Mesenchymal stem cell of the bone marrow (primary cell): ENCODE data around the gene SLC5A8.

DNA sequence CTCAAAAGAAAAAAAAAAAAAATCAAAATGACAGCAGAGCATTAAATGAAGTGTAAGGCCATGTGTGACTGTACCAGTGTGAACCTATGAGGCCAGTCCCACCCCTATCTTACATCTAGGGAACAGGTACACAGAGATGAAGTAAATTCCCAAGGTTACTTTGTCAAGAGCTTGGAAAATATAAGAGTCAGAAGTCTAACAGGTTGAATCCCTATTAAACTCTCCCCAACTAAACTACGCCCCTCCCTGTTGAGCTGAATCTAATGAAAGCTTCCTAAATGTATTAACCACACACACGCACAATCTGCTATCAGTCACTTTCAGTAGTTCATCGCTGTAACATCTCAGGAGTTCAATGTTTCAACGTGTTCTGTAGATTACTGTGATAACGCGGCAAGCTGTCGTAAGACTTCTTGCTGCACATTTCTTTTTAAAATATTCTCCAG lies 745 bp upstream of the SLC25A3 start:
- CAGE, long polyA plus RNA: no peak

- CAGE, long polyA plus RNA: no peak
Observed at GRCh38 chr12:100201519-100202182, 1.0 kb downstream of the ACTR6 start.

- CAGE, long polyA plus RNA: no peak
Observed at GRCh38 chr12:100503158-100503733, 29.6 kb downstream of the NR1H4 start.

DNA sequence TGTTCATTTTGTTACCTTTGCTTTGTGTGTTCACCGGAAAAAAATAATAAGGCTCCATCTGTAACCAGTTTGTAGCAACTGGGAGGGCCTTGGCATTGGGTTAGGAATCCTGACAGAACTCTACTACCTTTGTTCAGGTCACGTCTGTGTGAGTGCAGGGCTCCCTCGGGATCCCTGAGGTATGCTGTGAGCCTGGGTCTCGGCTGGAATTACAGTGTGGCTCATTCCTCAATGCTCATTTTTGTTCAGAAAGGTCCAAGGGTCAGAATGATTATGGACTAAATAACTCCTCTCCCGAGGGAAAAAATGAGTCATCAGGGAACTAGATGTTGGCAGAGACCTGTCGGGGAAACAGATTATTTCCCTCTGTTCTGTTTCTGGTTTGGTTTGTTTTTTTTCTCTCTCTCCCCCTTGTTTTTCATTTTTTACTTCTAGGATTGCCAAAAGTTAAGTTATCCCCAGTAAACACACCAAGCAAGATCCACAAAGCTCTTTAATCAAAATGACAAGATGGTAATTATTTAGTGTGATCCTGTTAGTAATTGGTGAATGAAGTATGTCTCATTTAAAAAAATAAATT lies 157.9 kb downstream of the SLC5A8 start:
- CAGE, long polyA plus RNA: no peak

DNA sequence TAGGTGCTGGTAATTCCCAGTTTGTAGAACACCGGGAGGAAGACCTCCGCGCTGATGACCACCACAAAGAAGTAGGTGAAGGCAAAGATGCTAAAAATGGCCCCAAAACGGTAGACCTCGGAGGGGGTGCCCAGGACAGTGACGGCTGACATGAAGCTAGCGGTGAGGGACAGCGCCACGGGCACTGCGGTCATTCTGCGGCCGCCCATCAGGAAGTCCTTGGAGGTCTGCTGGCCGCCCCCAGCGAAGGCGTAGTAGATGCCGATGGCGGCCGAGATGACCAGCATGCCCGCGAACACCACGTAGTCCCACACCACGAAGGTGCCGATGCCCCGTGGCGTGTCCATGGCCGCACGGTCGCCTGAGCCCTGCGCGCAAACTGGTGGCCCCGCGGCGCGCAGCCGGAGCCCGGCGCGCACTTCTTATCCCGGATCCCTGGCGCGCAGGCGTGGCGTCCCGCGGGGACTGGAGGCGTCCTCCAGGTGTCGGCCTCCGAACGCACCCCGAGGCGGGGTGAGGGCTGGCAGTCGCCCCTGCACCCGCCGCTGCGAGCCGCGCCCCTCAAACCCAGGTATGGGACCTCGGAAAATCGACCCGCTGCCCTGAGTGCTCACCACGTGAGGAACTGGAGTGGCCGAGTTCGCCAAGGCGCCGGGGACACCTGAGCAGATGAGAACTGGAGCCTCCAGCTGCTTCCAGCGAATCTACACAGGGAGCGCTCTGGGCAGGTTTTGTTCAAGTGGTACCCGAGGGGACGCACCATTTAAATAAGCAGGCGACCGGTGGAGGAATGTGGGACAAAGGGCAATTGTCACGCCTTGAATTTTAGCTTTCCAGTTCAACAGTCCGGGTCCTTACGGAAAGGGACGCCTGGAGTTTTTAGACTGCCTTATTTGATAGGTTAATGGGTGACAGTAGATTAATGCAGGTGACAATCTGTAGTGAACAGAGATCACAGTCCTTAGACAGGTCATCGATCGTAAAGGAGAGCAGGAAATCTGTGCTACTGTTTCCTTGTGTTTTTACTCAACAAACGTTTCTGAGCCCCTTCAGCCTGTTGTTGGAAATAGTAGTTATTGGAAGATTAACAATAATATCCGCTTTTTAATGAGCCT lies at the start of gene SLC5A8:
SLC5A8 (minus strand) TSS at position 737 of the 1,115 bp plus-strand sequence.
- CAGE, long polyA plus RNA: no peak

- CAGE, long polyA plus RNA: no peak
Observed at GRCh38 chr12:101567695-101568614, 26.8 kb upstream of the MYBPC1 start.

- CAGE, long polyA plus RNA: no peak
Observed at GRCh38 chr12:101642173-101642863, 47.5 kb downstream of the MYBPC1 start.

DNA sequence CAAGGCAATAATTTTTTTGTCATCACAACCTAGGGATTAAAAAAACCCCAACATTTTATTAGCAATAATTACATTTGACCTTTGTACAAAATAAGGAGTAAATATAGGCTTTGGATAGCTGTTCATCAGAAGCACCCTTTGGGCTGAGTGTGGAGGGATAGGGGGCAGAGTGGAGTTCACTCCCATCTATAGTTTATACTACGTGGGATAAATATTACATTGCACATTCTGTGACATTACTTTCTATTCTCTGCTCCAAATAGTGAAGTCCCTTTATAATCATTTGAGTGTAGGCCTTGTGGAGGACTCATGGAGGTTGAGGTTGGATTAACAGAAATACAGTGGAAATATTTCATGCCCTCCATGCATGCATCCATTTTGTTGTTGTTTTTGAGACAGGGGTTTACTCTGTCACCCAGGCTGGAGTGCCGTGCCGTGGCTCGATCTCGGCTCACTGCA lies 1.3 kb downstream of the CHPT1 start:
- CAGE, long polyA plus RNA: no peak

DNA sequence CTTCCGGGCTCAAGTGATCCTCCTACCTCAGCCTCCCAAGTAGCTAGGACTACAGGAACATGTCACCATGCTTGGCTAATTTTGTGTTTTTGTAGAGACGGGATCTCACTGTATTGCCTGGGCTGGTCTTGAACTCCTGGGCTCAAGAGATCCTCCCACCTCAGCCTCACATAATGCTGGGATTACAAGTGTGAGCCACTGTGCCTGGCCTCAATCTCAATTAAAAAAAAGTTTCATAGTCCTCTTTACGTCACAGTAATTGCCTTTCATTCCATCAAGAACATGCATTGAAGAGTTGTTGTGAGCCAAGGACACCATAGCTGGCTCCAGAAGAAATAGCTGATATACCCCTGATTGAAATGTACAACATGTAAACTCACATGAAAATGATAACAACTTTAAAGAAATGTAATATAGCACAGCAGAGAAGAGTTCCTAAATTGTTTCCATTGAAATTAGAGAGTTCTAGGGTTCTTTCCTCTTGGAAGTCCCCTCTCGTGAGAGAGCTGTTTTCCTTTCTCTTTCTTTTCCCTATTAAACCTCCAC lies 11.6 kb downstream of the DRAM1 start:
- CAGE, long polyA plus RNA: no peak

- CAGE, long polyA plus RNA: no peak
Observed at GRCh38 chr12:102313092-102313590, 115.5 kb upstream of the PMCH start.

GRCh38 chr12:102413248-102413983 lies 66.9 kb downstream of the IGF1 start:
- CAGE, long polyA plus RNA: no peak

- CAGE, long polyA plus RNA: no peak
Observed at GRCh38 chr12:102911087-102911236, 6.1 kb downstream of the PAH start.

DNA sequence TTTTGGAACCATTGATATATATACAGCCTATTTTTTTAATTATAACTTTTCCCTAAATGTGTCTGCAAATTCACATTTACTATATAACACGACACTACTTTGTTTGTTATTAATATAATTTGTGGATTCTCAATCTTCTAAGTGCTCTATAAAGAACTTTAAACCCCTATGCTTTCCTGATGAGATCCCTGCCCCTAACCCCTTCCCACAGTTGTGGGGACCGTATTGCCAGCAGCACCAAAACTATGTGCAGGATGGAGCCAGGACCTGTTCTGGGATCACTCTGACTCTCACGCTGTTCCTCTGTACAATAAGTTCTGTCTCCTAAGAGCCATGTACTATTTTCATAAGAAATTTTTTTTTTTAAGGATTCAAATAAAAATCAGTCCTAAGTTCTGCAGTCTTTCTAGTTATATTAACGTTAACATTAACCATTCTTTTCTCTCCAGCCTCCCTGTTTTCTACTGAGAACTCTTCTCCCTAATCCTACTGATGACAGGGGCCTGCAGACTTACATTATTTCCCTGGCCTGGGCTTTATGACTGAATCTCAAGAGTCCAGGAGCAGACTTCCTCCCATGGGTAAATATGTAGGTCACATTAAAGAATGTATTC lies 1.1 kb downstream of the PAH start:
- CAGE, long polyA plus RNA: no peak

GRCh38 chr12:102921370-102921709 lies 4.3 kb upstream of the PAH start:
- CAGE, long polyA plus RNA: no peak

DNA sequence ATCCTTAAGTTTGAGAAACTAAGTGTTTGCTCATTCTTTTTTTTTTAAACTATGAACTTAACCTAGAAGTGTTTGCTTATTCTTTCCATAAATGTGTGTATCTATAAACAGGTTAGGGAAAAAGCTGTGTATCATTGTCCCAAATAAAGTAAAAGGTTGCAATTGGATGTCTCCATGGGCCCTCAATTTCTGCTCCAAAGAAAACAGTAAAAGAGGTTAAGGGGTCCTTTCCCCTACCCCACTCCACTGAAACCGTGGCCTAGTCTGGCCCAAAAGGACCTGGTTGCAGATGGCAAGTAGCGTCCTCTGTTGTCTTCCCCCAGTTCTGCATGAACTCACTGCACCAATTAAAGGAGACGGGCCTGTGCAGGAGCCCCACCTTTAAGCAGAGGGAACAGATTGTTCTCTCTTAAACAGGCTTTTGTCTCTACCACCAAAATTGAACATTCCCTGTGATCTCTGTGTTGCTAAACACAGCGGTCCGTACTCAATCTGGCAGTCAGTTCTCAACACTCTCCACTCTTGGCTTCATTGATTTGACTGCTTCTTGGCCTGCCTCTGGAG lies 7.7 kb upstream of the NT5DC3 start:
- CAGE, long polyA plus RNA: no peak

DNA sequence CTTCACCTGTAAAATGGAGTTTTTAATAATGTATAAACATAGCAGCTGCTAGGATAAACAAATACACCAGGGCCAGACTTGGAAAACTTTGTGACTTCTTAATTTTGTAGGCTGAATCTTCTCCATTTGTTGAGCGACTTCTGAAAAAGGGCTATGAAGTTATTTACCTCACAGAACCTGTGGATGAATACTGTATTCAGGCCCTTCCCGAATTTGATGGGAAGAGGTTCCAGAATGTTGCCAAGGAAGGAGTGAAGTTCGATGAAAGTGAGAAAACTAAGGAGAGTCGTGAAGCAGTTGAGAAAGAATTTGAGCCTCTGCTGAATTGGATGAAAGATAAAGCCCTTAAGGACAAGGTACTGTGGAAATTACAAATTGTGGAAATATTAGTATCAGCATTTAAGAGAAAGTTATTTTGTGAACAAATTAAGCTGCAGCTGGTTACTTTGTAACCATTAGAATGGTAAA lies 12.8 kb downstream of the HSP90B1 start:
- CAGE, long polyA plus RNA: no peak

GRCh38 chr12:104124766-104125394 lies 13.1 kb downstream of the NFYB start:
- CAGE, long polyA plus RNA: no peak

DNA sequence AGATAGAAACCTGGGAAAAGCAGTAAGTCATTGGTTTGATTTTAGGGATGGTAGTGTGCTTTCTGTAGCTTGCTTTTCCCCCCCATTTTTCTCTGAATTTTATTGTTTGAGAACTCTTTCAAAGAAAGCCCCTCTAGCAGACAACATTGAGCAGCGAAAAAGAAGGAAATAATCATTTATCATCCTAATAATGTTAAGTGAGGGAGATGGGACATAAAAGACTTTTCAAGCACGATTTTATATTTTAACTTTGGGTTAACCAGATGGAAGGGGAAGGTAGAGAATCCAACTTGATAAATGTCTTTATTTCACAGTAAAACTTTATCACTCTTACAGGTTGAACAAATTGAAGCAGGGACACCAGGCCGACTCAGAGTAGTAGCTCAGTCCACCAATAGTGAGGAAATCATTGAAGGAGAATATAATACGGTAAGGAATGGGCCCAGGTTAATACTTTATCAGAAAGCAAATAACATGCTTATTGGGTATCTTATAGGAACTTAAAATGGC lies 21.5 kb downstream of the EID3 start:
- CAGE, long polyA plus RNA: no peak

GRCh38 chr12:104459416-104459713 lies 2.6 kb downstream of the CHST11 start:
- CAGE, long polyA plus RNA: no peak

DNA sequence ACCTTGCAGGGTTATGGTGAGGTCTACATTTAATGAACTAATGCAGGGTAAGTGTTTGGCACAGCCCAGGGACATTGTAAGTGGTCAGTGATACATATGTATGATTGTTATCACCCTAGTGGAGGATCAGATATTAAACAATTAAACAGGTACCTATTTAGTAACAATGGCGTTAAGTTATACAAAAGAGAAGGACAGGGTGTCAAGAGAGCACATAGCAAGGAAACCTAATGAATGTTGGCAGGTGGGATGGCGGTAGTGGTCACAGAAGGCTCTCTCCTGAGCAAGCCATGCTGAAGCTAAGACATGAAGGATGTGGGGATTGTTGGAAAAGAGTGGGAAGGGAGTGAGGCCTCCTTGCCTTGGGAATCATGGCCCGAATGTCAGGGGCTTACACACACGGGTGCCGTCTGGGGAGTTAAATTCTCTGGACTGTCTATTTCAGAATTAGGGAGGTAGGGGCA lies 27.8 kb downstream of the CHST11 start:
- CAGE, long polyA plus RNA: no peak